Mesenchymal stem cell of the bone marrow (primary cell): ENCODE results near the genes BPIFA2 and SNTA1.

- CAGE, long polyA plus RNA: no peak
These were observed at the start of gene BPIFA2 for GRCh38 chr20:33168092-33168243. Gene BPIFA2, plus strand, starts transcription at chr20:33168159.

- CAGE, long polyA plus RNA: no peak
These were observed 7.8 kb upstream of the CDK5RAP1 start for GRCh38 chr20:33409062-33409550.

GRCh38 chr20:33443477-33443807 is at the start of gene SNTA1:
Gene SNTA1, minus strand, starts transcription at chr20:33443763.
- CAGE, long polyA plus RNA: no peak

GRCh38 chr20:33672515-33673215 is 1.6 kb downstream of the NECAB3 start:
- CAGE, long polyA plus RNA: no peak

- CAGE, long polyA plus RNA: no peak
These were observed 1.3 kb upstream of the NECAB3 start for GRCh38 chr20:33675498-33676038.

DNA sequence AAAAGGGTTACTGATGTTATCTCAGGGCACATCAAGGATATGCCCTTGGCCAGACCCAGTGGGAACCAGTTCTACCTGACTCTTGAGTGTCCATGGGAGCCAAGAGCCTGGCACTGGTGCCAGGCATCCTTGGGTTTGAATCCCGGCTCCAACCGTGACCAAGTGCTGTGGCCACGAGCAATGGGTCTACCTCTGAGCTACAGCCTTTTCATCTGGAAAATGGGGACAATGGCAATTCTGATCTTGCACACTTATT is 1.6 kb downstream of the PXMP4 start:
- CAGE, long polyA plus RNA: no peak

DNA sequence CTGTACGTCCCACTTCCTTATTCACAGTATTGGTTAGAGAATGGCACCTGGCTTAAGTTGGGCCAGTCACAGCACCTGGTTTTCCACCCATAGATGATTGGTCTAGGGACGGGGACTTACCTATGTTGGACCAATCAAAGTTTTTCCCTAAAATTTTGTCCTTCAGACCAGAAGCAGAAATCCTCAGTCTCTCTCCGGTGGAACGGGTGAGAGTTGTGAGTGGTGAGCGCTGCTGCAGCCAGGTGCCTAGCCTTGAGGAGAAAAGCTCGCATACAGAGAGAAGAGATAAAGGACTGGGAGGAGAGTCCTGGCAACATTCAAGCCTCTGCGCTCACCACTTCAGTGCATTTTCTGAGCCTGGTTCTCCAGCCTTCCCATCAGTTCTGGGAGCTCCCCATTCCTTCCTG is 2.1 kb upstream of the RALY start:
- CAGE, long polyA plus RNA: no peak

- CAGE, long polyA plus RNA: no peak
These were observed 32.4 kb downstream of the RALY start for GRCh38 chr20:34026112-34026410.

DNA sequence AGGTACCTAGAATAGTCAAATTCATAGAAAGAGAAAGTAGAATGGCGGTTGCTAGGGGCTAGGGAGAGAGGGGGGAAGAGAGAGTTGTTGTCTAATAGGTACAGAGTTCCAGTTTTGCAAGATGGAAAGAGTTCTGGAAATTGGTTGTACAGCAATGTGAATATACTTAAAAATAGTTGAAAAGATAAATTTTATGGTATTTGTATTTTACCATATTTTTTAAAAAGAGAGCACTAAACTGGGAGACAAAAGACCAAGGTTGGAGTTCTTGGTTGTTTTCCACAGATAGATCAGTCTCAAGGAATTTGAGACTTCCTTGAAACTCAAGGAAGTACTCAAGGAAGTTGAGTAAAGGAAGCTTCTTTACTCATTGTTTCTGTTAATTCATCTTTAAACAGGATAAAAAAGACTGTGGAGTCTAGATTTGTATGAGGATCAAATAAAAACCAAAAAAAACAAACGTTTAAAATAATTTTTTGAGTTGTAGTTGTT is 9.6 kb upstream of the EIF2S2 start:
- CAGE, long polyA plus RNA: no peak

DNA sequence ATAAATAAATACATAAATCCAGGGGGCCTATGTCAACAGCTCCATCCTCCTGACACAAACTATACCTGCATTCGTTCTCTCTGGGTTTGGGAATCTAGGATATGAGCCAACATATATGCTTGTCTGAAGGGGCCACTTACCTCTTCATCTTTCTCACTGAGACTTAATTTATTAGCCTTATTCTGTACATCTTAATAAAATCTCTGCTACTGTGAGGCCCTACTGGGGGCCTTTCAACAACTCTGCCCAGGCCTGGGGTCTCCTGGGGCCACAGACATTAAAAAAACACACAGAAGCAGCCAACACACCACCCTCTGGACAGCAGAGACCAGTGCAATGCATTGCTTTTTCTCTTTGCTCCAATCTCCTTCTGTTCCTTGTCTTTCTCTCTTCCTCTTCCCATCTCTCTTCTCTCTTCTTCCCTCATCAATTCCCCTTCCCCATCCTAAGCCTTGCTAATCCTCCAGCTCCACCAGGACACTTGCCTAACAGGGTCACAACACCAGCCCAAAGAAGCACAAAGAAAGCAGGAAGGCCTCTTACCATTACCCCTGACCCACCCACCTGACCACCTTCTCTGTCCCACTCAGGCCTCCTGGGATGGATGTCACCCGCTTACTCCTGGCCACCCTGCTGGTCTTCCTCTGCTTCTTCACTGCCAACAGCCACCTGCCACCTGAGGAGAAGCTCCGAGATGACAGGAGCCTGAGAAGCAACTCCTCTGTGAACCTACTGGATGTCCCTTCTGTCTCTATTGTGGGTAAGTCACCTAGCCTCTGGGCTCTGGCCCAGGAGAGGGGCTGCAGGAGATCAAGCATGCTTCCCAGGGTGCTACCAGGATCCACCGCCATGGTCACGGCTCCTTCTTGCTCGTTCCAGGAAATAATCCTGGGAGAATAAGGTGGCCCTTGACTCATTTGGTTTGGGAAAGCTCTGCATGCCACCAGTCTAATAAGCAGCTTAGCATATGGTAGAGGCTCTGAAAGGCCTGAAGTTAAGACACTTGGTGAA is 18.9 kb downstream of the ASIP start:
- CAGE, long polyA plus RNA: no peak

DNA sequence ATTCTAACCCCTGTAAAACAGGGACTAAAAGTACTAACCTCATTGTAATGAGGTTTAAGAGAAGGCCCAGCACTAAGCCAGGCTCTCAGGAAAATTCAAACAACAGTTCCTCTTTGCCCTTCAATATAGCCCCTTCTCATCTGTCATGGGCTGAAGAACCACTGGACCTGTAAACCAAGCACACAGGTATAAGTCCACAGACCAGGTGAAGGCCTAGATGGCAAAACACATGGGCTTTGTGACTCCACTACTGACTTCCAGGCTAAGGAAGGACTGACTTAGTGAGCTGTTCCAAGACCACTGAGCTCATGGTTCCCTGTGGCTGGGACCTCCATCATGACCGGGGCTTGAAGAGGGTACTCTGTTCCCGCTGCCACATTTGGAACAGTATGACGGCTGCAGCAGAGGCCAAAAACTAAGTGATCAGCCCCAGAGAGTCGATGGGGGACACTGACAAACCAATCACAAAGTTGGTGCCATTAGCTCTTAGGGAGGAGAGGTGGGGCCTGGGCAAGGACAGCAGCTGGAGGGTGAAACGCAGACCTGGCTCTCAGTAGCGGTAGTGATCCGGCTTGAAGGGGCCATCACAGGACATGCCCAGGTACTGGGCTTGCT is 22.6 kb downstream of the AHCY start:
- CAGE, long polyA plus RNA: no peak

- CAGE, long polyA plus RNA: no peak
These were observed 68.3 kb downstream of the ITCH start for GRCh38 chr20:34431340-34431735.

- CAGE, long polyA plus RNA: no peak
These were observed 71.1 kb downstream of the ITCH start for GRCh38 chr20:34433953-34434817.

DNA sequence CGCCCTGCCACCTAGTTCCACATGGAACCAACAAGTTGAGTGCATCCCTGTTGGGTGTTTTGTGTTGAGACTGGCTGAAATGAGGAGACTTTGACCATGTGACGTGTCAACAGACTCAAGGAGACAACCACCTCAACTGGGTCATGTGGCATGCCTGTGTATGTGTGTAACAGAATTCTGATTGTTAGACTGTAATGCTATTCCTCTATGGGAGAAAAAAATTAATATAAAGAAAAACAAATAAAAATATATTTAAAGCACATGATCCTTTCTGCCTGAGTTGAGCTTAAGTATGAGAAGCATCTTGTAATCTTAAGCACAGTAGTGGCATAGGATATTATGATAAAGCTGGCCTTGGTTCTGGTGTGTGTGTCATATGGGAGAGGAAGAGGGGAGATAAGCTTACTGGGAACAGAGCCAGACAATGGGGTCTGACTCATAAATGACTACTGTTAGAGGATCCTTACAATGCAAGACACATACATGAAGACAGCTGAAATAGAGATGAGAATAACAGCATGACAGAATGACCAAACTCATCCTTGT is 9.1 kb downstream of the TP53INP2 start:
- CAGE, long polyA plus RNA: no peak

DNA sequence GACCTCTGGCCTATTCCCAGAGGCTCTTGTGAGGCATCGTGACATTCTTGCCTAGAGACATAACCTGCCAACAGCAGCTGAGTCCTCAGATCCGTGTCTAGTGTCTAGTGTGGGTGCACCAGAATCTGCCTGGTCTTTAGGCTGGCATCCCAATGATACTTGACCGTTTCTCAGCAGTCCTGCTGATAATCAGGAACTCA is 20.1 kb downstream of the TP53INP2 start:
- CAGE, long polyA plus RNA: no peak

- CAGE, long polyA plus RNA: no peak
These were observed 36.8 kb downstream of the TP53INP2 start for GRCh38 chr20:34740636-34741682.

DNA sequence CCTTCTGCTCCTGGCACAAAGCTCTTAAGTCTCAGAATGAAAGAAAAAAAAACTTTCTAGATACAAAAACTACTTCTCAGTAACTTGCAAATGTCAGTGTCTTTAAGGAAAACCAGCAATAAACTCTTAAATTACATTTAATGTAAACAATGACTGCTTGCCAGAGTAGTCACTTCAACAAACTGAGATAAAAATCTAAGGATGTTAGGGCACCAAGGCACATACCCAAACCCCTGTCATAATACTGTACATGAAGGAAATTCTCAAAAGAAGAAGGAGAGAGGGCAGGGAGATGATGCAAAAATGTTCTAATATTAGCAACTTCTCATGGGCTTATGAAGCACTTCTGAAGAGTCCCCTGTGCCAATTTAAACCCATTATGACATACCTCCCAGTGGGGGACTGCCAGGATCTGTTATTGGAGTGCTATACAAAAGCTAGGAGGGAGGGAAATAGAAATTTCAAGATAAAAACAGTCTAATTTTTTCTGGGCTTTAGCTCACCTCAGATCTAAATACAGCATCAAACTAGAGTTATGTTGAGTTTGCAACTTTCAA is 33.8 kb downstream of the NCOA6 start:
- CAGE, long polyA plus RNA: no peak

GRCh38 chr20:34982650-34983149 is 27.0 kb downstream of the MYH7B start:
- CAGE, long polyA plus RNA: no peak

- CAGE, long polyA plus RNA: no peak
These were observed 53.6 kb downstream of the TRPC4AP start for GRCh38 chr20:35038950-35039447.

DNA sequence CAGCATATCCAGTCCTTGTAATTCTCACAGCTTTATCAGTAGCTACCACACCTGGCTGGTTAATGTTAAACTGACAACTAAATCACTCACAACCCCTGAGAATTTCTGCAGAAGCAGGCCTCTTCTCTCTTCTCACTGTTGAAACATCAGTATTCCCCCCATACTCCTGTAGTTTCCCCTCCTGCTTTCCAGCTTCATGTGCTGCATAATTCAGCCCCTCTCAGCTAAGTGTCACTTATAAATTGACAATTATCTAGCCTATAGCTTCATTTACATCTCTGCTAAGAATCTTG is 53.2 kb downstream of the TRPC4AP start:
- CAGE, long polyA plus RNA: no peak